Epithelial cell of alveolus of lung (primary cell): ENCODE measurements around the gene SH3GL3.

DNA sequence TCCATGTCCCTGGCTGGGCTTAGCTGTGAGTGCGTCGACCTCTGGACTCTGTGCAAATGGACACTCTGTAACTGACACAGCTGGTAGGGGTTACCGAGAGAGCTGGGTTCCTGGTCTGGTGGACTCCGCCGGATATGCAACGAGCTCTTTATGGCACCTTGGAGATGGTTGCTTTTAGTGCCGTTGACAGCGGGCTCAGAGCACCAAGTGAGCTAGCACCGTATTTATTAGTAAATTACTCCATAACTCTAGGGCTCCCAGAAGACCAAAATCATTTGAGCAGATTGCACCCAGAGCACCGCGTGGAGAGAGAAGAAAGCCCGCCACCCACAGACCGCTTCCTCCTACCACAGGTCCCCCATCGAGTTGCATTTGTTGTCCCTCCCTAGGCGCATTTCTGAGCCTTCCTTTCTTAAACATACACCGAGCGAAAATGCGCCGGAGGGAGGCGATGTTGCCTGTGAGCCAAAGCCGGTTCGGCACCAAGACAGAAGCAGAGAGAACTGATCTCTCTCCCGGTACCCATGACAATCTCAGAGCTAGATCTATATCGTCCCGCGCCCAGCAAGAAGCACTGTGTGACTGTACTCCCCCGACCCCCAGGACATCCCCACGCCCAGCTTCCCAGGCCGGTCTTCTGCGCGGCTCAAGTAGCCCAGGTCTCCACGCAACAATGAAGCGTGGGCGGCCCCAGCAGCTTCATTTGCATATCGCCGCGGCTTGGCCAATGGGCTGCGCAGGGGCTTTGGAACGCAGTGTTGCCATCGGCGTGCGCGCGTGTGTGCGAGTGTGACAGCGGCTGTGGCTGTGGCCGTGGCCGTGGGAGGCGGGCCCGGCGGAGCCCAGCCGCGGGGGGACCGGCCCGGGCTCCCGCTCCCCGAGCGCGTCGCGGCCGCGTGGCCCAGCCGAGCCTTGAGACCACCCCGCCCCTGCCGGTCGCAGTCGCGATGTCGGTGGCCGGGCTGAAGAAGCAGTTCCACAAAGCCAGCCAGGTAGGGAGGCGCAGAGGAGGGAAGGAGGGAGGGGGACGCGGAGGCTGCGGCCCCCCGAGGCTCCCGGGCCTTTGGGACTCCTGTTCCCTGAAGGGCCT lies at the start of gene SH3GL3:
Gene SH3GL3, plus strand, starts transcription at position 755 of the 1,090 bp plus-strand sequence.
- RAMPAGE, long total RNA = no peak
- RRBS = under 1% methylated on average over 18 of the region's 77 CpGs

- RAMPAGE, long total RNA = no peak
- RRBS = no CpG with 5 or more reads among the region's 9 CpGs
Measured at GRCh38 chr15:83694052-83694401, 40.1 kb downstream of the ADAMTSL3 start.

DNA sequence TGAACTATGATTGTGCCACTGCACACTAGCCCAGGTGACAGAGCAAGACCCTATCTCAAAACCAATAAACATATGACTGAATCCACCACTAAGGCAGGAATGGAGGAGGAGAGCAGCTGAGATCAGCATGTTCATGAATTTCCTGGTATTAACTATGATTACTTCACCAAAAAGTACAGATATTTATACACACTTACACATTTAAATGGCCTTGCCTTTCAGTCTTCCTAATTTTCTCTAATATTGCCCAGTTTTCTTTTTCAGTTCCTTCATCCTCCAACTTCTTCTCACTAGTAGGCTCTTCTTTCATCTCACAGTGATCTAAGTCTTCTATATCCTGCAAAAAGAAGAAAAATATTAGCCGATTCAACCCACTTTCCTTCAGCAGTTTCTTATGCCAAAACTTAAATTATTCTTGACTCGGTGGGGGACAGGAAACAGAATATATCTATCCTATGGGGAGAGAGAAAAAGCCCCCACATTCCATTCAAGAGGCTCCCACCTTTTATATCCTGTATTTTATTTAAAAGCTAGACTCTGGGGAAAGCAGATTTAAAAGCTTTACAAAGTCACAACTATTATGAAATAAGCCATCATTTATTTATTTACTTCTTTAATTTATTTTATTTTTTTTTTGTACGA lies 58.7 kb upstream of the ZSCAN2 start:
- RAMPAGE, long total RNA = no peak
- RRBS = no CpG with 5 or more reads among the region's 3 CpGs

DNA sequence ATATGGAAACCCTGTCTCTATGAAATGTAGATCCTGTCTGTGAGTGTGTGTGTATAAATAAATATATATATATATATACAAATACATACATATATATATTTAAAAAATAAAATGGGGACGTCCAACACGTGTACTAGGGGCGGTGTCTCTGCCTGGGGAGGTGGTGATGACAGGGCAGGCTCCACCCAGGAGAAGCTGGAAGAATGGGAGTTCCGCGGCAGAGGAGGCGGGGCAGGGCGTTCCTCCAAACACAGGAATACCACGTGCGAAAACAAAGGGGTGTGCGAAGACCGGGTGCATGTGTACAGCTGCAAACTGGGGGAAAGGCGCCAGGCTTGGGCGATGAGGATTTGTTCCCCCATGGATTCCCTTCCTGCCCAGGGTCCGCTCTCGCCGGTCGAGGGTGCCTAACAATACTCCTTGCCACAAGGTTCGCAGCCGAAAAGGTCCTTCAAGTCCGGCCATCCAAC lies 557 bp upstream of the ZSCAN2 start:
- RAMPAGE, long total RNA = no peak
- RRBS = 2% methylated on average over 5 of the region's 20 CpGs

- RAMPAGE, long total RNA = no peak
- RRBS = no CpG with 5 or more reads among the region's 12 CpGs
Measured at GRCh38 chr15:84643372-84644325, 10.4 kb downstream of the WDR73 start.

GRCh38 chr15:84695397-84695895 lies 20.5 kb downstream of the SEC11A start:
- RAMPAGE, long total RNA = no peak
- RRBS = no CpG with 5 or more reads among the region's 7 CpGs

GRCh38 chr15:84821289-84822325 lies 4.5 kb downstream of the ALPK3 start:
- RAMPAGE, long total RNA = no peak
- RRBS = no CpG with 5 or more reads among the region's 10 CpGs

- RAMPAGE, long total RNA = no peak
- RRBS = no CpG with 5 or more reads among the region's 18 CpGs
Measured at GRCh38 chr15:84856699-84857572, 27.5 kb upstream of the SLC28A1 start.

- RAMPAGE, long total RNA = no peak
- RRBS = 2% methylated on average over 32 of the region's 86 CpGs
Measured at GRCh38 chr15:84980763-84981570, 689 bp upstream of the PDE8A start.

- RAMPAGE, long total RNA = no peak
- RRBS = 1% methylated on average over 6 of the region's 39 CpGs
Measured at GRCh38 chr15:84982374-84983000, 831 bp downstream of the PDE8A start.

- RAMPAGE, long total RNA = no peak
- RRBS = no CpG with 5 or more reads among the region's 10 CpGs
Measured at GRCh38 chr15:84983001-84983632, 1.5 kb downstream of the PDE8A start.

DNA sequence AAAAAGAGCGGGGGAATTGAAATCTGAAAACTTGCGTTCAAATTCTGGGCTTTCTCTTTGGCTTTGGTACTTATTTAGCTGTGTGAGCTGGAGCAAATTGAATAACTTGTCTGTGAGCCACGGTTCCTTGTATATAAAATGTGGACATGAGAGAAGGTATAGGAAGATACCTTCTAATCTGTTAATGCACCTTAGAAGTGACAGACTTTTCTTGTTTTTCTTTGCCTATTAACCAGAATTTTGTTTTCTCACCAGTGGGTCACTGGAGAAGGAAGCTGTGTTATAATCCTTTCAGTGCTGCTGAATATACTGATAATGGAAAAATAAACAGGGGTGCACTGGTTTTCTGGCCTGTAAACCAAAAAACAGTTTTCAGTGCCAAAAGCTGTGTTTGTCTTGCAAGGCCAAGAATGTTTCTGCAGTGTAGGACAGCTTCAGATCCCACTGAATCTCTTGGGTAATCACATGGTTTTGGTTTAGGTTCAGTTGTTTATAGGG lies 18.4 kb downstream of the PDE8A start:
- RAMPAGE, long total RNA = no peak
- RRBS = no CpG with 5 or more reads among the region's 3 CpGs

DNA sequence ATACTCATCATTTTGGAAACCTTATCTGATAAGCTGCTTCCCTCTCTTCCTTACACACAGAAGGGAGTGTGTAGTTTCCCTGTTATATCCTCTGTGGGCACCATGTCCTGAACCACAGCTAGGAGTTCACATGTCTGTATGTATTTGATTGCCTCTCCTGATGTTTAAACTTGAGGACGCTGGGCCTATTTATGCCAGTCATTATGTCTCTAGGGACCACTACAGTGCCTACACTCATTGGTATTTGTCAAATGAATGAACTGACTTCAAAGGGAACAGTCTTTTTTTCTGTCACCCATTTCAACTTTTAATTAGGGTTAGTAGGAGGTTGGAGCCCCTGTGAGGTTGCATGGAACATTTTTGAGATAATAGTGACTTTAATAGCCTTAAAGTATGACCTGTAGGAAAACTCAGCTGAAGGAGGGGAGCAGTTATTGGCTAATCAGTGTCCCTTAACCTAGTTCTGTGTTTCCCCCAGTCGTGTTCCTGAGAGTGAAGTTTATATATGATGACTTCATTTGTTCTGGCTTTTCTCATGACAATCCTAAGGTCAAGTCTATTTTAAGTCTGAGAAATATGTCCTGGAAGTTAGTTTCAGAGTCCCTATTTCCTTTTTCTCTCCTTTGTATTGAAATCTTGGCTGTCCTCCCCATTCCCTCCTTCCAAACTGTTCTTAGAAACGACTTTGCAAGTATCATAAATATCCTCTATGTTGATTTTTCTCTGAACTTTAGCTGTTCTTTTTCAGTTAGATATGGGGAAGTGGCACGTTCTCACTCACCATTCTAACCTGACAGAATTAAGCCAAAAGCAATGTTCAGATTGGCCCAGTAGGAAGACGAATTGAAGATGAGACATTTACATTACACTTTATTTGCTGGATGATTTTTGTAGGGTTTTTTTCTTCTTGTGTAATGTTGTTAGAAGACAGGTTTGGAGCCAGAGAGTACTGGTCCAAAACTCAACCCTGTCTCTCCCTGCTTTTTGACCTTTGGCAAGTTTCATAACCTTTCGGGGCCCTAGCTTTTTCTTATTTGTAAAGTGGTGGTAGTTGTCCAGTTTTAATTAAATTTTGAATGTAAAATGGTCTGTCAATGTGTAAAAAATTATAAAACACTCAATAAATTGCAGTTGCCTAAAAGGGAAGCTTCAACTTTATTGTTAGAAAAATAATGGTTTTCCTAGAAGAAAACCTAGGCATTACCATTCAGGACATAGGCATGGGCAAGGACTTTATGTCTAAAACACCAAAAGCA lies 29.2 kb downstream of the PDE8A start:
- RAMPAGE, long total RNA = no peak
- RRBS = no CpG with 5 or more reads among the region's 6 CpGs

- RAMPAGE, long total RNA = no peak
- RRBS = no CpG with 5 or more reads among the region's 7 CpGs
Measured at GRCh38 chr15:85036607-85037287, 55.1 kb downstream of the PDE8A start.

- RAMPAGE, long total RNA = no peak
- RRBS = no CpG with 5 or more reads among the region's 2 CpGs
Measured at GRCh38 chr15:85318582-85318928, 61.8 kb upstream of the AKAP13 start.

- RAMPAGE, long total RNA = no peak
- RRBS = no CpG with 5 or more reads among the region's 12 CpGs
Measured at GRCh38 chr15:85337188-85337971, 43.0 kb upstream of the AKAP13 start.

DNA sequence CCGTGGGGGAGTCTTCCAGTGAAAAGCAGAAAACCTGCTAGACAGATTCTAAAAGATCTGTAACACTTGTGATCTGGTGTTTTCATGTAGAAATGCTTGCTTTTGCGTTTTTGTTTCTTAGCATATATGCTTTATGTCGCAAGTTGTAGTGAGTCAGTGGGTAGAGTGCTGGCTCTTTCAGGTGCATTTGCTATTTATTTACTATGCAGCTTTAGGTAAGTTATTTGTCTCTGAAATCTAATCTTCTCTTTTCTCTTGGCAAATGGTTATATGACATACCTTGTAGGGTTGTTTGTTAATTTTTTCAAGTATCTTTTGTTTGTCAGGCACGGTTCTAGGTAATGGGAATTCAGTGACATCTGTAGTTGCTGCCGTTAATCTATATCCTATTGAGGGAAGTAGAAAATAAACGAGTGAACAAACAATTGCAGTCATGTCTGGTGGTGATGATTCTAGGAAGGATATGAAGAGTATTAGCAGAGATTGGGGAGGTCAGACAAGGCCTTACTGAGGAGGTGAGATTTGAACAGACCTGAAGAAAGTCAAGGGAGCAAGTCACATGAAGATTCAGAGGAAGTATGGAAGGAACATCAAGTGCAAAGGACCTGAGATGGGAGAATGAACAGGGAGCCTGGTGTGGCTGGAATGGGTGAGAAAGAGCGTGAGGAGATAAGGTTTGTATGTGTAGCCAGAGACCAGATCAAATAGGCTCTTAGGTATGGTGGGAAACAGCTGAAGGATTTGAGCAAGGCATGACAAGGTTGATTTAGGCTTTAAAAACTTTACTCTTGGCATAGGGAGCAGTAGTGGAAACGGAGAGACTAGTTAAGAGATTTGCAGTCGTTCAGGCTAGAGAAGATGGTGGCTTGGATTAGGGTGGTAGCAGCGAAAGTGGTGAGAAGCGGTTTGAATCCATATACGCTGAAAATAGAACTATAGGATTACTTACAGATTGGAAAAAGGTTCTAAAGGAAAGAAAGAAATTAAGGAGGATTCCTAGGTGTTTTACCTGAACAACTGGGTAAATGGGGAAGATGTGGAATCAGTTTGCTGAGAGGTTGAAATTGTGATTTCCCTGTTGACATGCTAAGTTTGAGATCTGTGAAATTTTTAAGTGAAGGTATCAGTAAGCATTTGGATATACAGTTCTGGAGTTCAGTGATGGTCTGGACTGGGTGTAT lies 9.8 kb downstream of the AKAP13 start:
- RAMPAGE, long total RNA = no peak
- RRBS = no CpG with 5 or more reads among the region's 12 CpGs

DNA sequence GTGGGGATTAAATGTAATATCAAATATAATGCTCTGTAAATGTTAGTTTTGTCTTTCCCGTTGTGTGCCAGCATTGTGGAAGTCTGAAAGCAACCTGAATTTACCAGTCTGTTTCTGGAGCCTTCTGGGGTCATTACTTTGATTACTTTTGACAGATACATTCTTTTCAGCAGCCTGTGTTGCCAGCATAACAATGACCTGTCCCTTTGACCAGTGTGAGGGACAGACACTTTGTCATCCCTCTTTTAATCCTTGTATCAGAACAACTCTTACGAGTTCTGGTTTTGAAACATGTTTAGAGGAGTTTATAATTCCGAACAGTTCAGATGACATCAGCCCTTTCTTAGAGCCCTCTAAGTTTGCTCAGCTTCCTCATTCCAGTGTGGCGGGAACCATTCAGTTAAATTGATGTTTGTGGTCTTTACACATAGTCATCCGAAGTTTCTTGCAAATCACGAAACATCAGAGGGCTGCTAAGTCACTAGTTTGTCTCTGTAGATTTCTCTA lies 102.4 kb downstream of the AKAP13 start:
- RAMPAGE, long total RNA = no peak
- RRBS = no CpG with 5 or more reads among the region's 6 CpGs

- RAMPAGE, long total RNA = no peak
- RRBS = no CpG with 5 or more reads among the region's 13 CpGs
Measured at GRCh38 chr15:85498586-85500052, 118.7 kb downstream of the AKAP13 start.

- RAMPAGE, long total RNA = no peak
- RRBS = no CpG with 5 or more reads among the region's 4 CpGs
Measured at GRCh38 chr15:85527867-85528381, 147.5 kb downstream of the AKAP13 start.